Left lobe of liver (tissue), 1 donor: ENCODE measurements around a stretch of chr6.

DNA sequence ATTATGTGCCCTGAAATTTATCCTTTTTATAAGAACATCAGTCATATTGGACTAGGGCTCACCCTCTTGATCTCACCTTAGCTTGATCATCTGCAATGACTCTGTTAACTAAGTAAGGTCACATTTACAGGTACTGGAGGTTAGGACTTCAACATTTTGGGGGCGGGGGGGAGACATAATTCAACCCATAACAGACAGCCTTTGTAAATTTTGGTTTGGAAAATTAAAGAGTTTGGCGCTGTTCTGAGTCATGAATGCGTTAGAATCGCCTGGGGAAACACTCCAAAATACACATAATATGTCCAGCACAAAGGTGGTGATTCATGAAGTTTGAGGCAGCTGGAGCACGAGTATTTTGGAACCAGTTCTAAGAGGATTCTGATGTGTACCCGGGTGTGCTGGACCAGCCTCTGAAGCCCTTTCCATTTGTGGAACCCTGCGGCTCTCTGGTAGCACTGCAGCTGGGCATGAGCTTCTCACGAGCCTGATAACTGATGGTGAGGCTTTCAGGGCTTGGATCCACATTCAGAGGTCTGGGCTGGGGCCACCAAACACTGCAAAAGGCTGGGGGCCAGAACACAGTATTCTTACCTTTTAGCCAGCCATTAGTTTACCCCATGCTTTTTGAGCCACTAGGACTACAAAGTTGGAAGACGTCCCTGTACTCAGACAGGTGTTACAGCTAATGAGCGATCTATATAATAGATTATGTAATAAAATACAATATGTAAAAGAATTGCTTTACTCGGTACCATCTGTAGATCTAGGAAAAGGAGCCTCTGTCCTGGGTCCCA lies 4.7 kb downstream of the GMPR start:
- PRO-cap, result no peak

- PRO-cap, result no peak
These were observed 11.4 kb downstream of the GMPR start for GRCh38 chr6:16249776-16250166.

DNA sequence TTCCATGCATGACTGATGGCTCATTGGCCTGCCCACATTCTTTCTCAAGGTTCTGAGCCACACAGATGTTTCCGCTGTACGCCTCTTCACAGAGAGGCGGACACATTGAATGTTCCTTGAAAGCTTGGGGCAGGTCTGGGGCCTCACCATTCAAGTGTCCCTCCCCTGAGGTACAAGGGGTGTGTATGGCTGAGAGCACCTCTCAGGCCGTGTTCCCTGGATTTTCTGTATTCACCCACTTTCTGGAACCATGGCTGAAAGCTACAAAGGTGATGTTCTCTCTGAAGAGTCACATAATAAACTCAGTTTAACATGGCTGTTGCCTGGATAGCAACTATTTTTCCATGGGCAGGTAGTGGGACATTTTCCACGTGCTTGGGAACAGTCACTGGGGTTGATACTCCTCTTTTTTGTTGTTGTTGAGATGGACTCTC lies 29.5 kb downstream of the GMPR start:
- PRO-cap, result no peak

DNA sequence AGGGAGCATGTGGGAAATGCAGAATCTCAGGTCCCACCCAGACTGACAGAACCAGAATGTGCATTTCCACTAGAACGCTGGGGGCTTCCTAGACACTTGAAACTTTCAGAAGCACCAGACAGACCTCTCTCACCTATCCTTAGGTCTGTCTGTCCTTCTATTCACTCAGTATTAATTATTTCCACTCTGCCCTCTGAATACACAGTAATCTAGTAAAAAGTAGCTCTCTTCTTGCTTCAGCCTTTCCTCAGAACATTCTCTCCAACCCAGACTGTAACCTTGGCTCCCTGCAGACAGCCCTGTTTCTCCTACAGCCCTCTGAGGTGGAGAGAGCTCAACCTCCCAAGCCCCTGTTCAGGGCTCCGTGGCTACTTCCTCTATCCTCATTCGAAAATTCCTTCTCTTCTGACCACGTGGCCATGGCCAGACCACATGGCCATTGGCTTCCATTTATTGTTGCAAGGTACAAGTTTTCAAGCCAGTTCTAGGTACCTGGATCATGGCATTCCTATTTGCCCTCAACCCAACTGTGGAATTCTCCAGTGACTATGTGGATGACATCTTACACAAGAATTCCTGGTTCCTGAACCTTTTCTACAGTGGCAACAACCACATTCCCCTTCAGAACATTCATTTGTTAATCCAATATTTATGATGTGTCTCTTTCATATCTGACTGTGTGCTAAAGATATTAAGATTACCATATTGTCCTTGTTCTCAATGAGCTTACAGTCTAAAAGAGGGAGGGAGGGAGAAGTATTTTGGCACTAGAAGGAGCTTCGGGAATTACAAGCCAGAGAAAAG lies 161.8 kb downstream of the GMPR start:
- PRO-cap, result no peak

GRCh38 chr6:16420766-16421752 lies 182.7 kb downstream of the GMPR start:
- PRO-cap, result no peak

DNA sequence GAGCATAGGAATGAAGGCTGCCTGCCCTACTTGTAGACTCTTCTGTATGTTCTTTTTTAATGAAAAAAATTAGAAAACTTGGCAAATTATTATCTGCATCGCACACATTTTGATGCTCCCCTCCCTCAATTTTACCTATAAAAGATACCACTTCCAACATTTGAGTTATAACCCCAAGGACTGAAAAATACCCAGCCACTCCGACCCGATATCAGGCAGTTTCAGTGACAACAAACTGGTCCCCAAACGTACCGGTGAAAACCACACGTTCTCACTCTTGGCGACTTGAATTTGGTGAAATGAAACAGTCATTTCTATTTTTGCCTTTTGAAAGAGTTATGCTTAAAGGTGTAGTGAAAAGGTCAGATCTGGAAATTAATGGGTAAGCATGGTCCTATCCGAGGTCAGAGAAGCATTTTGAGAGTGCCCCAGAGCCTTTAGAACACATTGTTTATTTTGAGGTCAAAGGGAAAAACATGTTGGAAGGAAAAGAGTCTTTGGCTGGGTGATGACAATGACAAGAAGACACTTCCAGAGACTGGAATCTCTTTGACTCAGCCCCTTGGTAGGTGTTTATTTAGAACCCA lies 234.8 kb downstream of the GMPR start:
- PRO-cap, result no peak

DNA sequence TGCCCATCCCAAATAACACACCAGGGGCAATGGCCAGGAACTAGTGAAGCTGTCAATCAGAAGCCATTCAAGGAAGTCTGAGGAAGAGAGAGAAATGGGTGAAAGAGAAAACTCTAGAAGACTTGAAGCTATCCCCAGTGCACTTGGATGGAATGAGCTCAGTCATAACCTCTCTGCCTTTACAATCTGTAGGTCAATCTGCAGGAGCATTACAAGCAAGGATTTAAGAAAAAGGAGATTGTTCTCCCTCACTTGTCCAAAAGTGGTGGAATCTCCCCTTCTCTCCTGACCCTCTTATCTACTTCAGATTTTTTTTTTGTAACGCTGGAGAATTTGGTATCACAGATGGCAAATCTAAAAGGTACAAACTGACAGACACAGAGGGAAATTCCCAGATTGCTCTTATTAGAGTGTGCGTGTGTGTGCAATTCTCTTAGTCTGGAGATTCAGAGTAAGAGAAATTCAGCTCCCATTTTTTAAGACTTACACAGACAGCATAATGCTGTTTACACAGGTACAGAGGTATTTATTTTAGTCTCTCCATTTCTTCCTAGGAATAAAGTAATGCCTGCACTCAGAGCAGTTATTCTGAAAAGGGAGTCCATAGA lies 242.7 kb downstream of the GMPR start:
- PRO-cap, result no peak

GRCh38 chr6:16541316-16541489 lies 220.1 kb downstream of the ATXN1 start:
- PRO-cap, result no peak

GRCh38 chr6:16544000-16544574 lies 217.2 kb downstream of the ATXN1 start:
- PRO-cap, result no peak

- PRO-cap, result bidirectional peak, plus-strand start at chr6:16586089, minus-strand start at chr6:16585979
These were observed 175.5 kb downstream of the ATXN1 start for GRCh38 chr6:16585711-16586307.

- PRO-cap, result no peak
These were observed 125.3 kb downstream of the ATXN1 start for GRCh38 chr6:16635569-16636695.

- PRO-cap, result unidirectional peak, minus-strand start at chr6:16644714
These were observed 116.7 kb downstream of the ATXN1 start for GRCh38 chr6:16644556-16645011.

- PRO-cap, result no peak
These were observed 49.1 kb downstream of the ATXN1 start for GRCh38 chr6:16712101-16712691.

- PRO-cap, result no peak
These were observed 37.3 kb downstream of the ATXN1 start for GRCh38 chr6:16723909-16724318.

DNA sequence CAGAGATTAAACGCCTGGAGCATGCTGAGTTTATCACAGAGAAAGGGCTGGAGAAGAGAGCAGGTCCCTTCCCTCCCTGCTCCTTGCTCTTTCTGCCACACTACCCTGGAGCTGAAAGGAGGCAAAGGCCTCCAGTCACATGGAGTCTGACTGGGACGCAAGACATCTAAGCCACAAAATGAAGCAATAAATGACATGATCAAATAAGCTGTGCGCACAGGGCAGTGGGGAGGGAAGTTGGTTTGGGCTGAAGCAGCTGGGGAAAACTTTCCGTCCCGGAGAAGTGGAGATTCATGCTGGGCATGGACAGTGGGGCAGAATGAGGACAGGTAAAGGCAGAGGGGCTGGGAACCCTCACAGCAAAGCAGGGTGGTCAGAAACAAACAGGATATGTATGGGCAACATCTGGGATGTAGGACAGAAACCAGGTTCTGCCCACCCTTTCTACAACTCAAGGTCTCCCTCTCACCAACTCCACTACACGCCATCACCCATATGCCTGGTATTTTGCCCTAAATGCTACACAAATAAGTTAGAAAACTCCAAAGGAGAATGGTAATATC lies 33.1 kb downstream of the ATXN1 start:
- PRO-cap, result no peak

DNA sequence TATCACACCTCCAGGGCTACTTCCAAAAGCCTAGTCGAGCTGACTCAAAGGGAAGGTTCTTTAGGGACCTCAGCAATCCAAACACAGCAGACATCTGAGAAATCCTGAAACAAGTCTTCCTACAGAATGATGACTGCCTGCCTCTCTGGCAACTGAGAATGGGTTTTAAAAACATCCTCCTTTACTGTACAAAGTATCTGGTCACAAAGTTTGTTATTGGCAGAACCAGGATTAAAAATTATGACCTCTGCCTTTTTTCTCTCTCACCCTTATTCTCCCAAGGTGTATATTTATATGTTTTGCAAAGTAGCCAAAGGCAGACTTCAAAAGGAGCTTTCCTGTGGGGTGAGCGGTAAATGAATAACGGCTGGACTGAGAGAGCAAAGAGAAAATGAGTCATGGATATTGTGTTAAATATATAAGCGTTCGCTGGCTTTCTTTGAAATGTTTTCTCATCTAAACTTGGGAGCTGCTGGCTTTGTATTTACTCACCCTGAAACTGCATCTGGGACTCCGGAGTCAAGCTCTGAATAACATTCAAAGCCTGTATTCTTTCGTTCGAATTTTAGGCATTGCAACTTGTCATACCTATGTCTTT lies 32.2 kb downstream of the ATXN1 start:
- PRO-cap, result no peak

DNA sequence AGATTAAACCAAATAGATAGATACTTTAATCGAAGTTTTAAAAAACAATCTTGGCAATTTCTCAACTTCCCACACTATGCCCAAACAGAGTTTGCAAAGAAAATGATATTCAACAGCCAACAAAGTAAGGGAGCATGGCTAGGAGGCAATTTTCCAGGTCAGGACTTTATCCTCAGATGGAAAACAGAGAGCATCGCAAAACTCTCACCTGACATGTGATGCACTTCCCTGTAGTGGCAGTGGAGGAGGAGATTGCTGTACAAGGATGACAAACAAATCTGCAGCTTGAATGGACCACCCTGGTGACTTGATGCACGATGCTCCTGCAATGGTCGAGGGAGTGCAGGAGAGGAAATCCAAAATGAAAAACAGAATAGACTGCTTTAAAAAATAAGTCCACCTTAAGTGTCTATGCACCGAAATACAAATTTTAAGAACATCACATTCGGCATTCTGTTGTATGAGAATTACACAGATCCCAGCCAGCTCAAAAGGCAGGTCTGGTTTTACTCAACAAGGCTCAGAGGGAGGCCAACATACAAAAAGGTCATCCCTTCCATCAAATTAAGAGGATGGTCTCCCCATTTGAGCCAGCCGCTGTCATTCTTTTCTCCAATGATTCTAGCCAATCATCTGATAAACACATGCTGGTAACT lies 8.1 kb downstream of the ATXN1 start:
- PRO-cap, result no peak

DNA sequence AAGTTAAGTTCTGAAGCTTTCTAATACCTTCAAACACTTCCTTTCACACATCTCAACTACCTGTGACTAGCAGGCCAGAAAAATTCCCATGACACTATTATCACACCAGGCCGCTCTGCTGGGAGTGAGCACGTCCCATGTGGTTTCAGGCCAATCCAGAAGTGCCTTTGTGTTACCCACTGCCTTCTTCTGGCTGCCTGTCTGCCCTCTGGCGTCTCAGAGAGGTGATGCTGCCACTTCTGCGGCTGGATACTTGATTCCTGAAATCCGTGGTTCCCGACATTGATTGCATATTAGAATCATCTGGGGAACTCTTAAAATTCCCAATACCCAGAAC lies 65.5 kb downstream of the STMND1 start:
- PRO-cap, result no peak

- PRO-cap, result no peak
These were observed 4.4 kb upstream of the RBM24 start for GRCh38 chr6:17276755-17277228.

DNA sequence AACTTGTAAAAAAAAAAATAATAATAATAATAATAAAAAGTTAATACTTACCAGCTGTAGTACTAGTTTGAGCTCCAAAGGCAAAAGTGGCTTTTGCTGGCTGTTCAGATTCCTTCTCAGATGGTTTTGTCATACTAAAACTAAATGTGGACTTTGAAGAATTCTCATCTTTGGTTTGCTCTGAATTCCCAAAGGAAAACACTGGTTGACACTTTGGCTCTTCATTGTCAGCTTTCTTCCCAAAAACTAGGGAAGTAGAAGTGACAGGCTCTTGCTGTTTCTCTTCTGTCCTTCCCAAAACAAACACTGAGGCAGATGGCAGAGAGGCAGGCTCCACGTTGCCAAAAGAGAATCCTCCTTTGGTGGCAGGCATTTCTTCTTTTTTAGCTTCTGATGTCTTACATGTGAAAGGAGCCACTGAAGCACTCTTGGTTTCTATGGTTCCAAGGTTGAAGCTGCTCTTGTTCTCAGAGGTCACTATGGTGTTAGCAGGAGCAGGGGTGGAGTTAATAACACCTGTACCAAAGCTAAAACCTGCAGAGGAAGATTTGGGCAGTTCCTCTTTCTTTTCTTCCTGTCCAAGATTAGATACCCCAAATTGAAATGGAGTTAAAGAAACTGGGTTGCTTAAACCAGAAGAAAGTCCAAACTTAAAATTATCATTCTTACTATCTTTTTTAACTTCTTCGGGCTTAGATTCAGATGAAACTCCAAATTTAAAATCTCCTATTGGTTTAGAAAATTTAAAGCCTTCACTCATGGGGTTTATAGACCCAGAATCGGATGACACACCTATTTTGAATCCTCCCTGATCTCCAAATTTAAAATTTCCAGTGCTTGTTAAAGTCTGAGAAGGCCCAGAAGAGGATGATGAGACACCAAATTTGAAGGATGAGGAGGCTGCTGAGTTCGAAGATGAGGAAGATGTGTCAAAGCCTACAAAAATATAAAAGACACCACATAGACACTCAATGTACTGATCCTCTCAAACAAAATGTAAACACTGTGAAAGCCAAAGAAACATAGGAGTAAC lies 28.8 kb downstream of the FAM8A1 start:
- PRO-cap, result no peak